OCI-LY7 (cell line): ENCODE measurements around a stretch of chr13.

DNA sequence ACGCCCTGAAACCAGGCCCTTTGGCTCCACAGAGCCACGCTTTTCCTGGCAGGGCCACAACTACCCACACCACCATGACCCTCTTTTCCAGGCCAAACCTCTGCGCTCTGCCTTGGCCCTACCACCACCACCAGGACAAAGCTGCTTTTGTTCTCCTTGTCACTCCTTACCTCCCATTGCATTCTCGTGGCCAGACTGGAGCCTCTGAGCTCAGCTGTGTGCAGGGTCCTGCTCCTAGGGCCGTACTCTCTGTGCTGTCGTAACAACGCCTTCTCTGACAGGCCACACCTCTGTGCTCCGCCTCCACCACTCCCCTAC is 602.8 kb downstream of the KLF5 start:
- PRO-cap = no peak
- RAMPAGE, long total RNA = no peak

DNA sequence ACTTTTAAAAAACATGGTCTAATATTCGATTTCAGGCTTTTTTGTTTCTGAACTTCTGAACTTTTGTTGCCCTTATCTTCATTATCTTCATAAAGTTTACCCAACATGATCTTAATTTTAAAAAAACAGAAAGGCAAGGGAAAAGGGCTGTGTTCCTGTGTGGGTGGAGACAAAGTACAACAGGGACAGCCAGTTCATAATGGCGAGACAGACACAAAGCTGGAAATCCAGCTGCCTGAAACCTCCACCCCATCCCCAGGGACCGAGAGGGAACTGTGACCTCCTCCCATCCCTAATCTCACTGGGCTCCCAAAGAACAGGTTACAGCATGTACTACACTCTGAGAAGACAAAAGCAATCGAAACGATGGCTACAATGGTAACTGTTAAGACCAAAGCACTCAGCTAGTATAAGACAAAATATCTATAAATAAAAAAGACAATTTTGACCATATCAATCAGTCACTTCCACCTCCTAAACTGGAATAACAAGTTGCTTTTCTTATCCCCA is 998.4 kb downstream of the KLF5 start:
- PRO-cap = no peak
- RAMPAGE, long total RNA = no peak

GRCh38 chr13:74129895-74130367 is 1071.1 kb downstream of the KLF5 start:
- PRO-cap = unidirectional peak, plus-strand start at chr13:74129991
- RAMPAGE, long total RNA = no peak

DNA sequence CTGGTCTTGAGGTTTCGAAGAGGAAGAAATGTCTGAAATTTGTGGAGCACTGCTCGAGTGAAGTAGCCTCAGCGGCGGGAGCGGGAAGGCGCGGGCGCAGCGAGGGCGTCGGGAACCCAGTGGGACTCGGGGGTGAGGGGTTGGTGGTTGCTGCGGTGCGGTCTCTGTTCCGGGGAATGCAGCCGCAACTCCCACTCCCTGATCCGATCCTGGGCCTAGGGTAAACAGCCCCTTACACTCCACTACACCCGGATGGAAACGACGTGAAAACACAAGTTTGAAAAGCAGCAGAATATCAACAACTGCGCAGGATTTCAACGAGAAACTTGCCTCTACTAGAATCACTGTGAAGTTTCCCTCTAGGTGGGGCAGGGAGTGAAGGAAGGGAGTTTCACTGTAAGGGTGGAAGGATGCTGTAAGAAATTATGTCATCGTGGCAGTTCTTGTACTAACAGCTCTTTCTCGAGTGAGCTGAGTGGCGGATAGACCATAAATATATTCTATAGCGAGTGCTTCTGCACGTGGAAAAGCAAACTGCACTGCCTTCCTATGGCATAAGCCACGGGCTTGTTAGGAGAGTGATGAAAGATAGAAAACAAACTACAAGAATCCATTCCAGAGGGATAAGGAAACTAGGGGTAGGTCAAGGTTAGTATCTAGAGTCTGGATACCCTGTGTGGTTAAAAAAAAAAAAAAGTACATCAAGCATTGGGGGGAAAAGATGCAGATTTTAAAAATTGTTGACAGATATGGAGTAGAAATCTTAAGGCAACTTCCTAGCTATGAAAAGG is 1077.5 kb downstream of the KLF5 start:
- PRO-cap = no peak
- RAMPAGE, long total RNA = no peak

DNA sequence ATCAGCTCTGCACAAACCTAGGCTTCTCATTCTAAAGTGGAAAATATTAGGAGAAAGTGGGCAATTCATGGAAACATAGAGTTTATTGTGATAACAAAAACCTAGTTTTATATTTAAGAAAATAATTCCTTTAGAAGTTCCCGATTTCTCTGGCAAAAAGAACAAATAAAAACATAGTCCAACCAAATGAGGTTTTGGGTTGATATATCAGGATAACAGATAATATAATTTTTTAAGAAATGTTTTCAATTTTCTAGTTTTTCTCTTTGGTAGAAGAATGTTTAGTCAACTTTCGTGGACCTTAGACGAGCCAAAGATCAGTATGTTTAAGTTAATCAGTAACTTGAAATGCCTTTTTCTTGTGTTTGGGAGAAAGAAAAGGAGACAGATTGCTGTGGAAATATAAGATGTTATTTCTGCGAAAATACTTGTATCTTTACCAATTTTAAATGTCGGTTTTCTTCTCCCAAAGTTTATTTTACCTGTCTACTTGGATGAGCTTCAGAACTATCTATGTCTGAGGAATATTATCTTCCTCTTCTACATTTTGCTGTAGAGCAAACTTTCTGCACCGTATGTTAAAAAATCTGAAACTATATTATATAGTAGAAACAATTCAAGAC is 1169.0 kb downstream of the KLF5 start:
- PRO-cap = no peak
- RAMPAGE, long total RNA = no peak

DNA sequence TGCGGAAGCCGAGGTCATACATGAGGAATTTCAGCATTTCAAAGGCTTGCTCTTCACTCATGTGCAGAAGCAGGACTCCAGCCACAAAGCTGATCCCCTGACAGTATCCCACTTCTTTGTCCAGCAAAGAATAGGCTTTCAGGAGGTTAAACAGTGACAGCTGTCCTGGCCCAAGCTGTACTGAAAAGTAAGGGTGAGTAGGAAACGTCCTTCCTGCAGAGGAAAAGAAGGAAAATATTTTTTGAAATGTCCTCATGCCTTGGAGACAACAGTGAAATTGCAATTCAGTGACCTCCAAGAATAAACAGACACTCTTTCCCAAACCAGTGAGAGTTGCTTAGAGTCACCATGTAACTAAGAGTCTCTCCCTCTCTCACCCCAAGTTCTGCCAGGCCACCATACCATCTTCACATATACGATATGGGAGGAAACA is 182.6 kb downstream of the TBC1D4 start:
- PRO-cap = no peak
- RAMPAGE, long total RNA = no peak

DNA sequence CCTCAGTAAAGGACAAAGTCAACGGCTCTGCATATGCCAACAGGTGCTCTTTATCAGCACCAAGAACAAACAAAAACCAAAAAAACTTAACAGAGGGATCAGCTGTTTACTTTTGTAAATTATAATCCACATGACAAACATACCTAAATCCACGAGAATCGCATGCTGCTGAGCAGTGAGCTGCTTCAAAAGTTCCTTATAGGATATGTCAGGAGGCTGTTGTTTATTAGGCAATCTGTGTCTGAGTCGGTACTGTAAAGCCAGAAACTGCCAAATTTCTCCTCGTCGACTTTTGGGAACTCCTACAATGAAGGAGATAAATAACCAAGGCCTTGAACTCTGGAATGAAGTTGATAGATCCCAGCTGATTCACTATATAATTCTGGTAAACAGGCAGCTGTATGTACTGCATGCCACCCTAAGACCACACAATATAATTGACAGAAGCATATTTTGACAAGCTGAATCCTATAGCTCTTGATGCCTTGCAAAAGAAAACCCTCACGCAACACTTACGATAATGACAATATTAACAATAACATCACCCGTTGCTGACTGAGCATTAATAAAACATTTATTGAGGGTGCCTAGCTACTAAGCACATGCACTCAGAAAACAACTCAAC is 179.8 kb downstream of the TBC1D4 start:
- PRO-cap = no peak
- RAMPAGE, long total RNA = no peak

- PRO-cap = no peak
- RAMPAGE, long total RNA = no peak
Measured at GRCh38 chr13:75309752-75310884, 171.9 kb downstream of the TBC1D4 start.

GRCh38 chr13:75310885-75311443 is 171.0 kb downstream of the TBC1D4 start:
- PRO-cap = no peak
- RAMPAGE, long total RNA = no peak

- PRO-cap = no peak
- RAMPAGE, long total RNA = no peak
Measured at GRCh38 chr13:75391075-75391510, 90.9 kb downstream of the TBC1D4 start.

DNA sequence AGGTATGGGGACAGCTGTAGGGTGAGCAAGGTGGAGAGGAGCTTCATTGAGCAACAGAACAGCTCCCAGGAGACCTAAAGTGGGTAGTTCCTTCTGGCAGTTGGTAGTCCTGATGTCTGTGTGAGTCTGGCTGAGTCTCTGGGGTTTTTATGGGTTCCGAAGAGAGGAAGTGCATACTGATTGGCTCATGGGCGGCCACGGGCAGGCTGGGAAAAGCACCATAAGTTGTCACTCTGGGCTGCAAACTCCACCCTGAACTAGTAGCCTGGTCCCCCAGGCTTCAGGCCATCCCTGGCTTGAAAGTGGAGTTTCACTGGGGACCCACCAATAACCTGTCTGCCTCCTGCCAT is 25.7 kb upstream of the TBC1D4 start:
- PRO-cap = no peak
- RAMPAGE, long total RNA = no peak

DNA sequence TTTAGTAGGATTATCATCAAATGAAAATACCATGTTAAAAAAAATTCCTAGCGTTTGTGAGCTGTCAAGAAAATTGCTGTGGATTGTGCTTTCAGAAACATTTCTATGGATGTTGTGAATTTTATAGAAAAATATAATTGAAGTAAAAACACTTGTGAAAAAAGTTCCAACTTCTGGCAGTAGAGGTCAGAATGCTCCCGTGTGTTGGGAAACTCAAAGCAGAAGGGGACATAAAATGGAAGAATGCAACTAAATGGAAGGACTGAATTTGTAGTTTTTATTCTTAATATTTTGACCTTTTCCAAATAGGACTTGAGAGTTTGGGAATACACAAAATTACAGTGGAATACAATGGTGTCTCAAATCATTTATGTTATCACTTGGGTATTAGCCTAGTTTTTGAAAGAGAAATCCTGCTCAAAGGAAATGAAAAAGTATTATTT is 38.3 kb downstream of the LMO7 start:
- PRO-cap = no peak
- RAMPAGE, long total RNA = no peak

- PRO-cap = no peak
- RAMPAGE, long total RNA = no peak
Measured at GRCh38 chr13:75715494-75715973, 79.4 kb downstream of the LMO7 start.

DNA sequence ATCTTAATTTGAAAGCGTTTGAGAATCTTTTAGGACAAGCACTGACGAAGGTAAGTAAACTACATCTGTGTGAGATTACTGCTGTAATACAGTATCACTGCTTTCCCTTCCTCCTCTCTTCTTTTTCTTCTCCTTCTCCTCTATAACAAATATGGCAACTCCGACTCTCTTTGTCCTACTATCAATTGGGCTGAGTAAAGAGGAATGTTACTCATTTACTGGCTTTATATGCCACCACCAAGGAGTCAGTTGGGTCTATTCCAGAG is 160.5 kb downstream of the LMO7 start:
- PRO-cap = no peak
- RAMPAGE, long total RNA = no peak

- PRO-cap = no peak
- RAMPAGE, long total RNA = no peak
Measured at GRCh38 chr13:75803033-75803569, 167.0 kb downstream of the LMO7 start.

- PRO-cap = no peak
- RAMPAGE, long total RNA = no peak
Measured at GRCh38 chr13:75840193-75840476, 204.0 kb downstream of the LMO7 start.

DNA sequence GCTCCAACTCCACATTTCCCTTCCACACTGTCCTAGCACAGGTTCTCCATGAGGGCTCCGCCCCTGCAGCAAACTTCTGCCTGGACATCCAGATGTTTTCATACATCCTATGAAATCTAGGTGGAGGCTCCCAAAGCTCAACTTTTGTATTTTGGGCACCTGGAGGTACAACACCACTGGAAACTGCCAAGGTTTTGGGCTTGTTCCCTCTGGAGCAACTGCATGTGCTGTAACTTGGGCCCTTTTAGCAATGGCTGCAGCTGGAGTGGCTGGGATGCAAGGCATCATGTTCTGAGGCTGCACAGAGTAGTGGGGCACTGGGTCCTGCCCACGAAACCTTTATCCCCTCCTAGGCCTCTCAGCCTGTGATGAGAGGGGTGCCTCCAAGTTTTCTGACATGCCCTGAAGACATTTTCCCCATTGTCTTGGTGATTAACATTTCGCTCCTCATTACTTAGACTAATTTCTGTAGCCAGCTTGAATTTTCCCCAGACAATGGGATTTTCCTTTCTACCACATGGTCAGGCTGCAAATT is 450.8 kb downstream of the LMO7 start:
- PRO-cap = no peak
- RAMPAGE, long total RNA = no peak

- PRO-cap = no peak
- RAMPAGE, long total RNA = no peak
Measured at GRCh38 chr13:76991303-76991818, 520 bp upstream of the CLN5 start.

GRCh38 chr13:77132754-77133319 is 105.9 kb upstream of the FBXL3 start:
- PRO-cap = no peak
- RAMPAGE, long total RNA = no peak

DNA sequence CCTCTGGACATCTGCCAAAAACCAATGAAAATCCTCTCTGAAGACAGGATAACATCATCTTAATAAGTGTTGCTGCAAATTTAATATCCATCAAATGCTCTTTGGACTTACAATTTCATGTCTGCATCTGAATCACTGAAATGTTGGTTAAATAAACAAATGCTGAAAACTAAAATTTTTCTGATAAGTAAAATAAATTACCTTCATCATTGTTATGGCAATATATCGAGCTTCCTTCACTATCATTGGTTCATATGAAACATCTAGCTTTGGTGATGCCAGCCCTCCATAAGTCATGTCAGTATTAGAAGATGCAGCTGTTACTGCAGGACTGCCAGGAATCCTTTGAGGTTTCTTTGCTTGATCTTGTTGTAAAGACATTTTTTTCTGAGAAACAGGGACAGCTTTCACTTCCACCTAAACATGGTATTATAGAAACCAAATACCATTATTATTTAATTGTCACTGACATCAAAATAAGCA is 123.6 kb upstream of the FBXL3 start:
- PRO-cap = no peak
- RAMPAGE, long total RNA = no peak